Thoracic aorta endothelial cell (primary cell): ENCODE measurements around a stretch of chr14.

GRCh38 chr14:63598980-63599713, 42.5 kb downstream of the WDR89 start:
- CAGE, long polyA plus RNA = no peak

GRCh38 chr14:63686475-63686811, 41.4 kb downstream of the SGPP1 start:
- CAGE, long polyA plus RNA = no peak

DNA sequence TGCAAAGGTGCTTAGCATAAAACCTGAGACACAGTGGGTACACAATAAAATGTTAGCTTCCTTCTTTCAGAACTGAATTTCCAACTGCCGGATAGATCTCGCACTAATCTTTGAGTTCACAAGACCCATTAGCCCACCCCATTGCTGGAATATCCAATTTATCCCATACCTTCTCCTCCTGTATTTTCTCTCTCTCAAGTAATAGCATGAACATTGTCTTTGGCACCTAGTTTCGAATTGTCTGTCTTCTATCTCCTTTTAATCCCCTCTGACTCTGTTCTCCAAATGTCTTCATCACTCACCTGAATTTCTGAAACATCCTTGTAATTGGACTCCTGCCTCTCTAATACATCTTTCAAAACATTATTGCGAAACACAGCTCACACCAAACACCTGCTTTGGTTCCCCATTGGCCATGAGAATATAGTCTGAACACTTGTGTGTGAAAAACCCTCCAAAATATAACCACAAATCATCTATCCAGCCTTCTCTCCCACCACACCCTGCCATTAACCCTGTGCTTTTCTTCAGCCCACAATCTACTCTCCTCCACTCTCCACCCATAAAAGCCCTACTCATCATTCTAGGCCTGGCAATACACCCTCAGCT, 17.0 kb downstream of the SYNE2 start:
- CAGE, long polyA plus RNA = no peak

DNA sequence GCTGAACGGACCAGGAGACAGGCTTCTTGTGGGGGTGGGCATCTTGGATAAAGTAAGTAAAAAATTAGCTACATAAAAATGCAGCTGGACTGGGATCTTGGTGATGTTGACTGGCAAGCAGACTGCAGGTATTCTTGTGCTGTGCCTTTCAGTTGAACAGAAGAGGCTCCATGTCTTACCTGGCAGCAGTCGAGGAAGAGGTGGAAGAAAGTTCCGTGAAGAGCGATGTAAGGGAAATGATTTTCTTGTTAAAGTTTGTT, 195.6 kb downstream of the ESR2 start:
- CAGE, long polyA plus RNA = no peak

- CAGE, long polyA plus RNA = no peak
These were observed 183.9 kb downstream of the ESR2 start for GRCh38 chr14:64110229-64110657.

GRCh38 chr14:64337660-64338861, 43.9 kb upstream of the ESR2 start:
- CAGE, long polyA plus RNA = no peak

GRCh38 chr14:64391365-64391842, 3.3 kb downstream of the MTHFD1 start:
- CAGE, long polyA plus RNA = no peak

DNA sequence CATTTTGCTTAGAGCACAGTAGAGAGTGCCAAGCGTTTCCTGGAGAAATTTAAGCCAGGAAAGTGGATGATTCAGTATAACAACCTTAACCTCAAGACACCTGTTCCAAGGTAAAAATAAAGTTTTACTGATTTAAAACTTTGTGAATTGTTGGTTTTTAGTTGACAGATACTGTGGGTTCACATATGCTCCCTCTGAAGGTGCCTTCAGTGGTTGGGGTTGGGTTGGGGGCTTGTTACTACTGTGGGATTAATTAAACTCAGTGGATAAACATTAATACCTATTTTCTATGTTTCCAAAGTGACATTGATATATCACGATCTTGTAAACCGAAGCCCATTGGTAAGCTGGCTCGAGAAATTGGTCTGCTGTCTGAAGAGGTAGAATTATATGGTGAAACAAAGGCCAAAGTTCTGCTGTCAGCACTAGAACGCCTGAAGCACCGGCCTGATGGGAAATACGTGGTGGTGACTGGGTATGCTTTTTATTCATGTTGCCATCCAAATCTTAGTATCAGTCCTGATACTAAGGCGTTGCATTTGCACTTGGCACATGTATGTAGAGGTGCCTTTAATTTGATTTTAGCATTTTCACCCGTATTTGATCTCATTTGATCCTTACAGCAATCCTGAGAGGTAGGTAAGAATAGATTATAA, 37.7 kb downstream of the MTHFD1 start:
- CAGE, long polyA plus RNA = no peak

- CAGE, long polyA plus RNA = no peak
These were observed 1.9 kb downstream of the ZBTB25 start for GRCh38 chr14:64501509-64502272.

DNA sequence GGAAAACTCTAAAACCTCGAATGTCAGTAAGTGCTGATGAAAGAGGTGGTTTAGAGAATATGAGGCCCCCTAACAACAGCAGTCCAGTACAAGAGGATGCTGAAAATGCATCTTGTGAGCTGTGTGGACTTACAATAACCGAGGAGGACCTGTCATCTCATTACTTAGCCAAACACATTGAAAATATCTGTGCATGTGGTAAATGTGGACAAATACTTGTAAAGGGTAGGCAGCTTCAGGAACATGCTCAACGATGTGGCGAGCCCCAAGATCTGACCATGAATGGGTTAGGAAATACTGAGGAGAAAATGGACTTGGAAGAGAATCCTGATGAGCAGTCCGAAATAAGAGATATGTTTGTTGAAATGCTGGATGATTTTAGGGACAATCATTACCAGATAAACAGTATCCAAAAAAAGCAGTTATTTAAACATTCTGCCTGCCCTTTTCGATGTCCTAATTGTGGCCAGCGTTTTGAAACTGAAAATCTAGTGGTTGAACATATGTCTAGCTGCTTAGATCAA, 17.8 kb upstream of the HSPA2 start:
- CAGE, long polyA plus RNA = no peak

GRCh38 chr14:64524917-64525804, 15.4 kb upstream of the HSPA2 start:
- CAGE, long polyA plus RNA = no peak

- CAGE, long polyA plus RNA = no peak
These were observed 55.7 kb upstream of the PLEKHG3 start for GRCh38 chr14:64648524-64648933.

GRCh38 chr14:64654203-64654958, 49.8 kb upstream of the PLEKHG3 start:
- CAGE, long polyA plus RNA = no peak

GRCh38 chr14:64948255-64948798, 5.8 kb upstream of the GPX2 start:
- CAGE, long polyA plus RNA = no peak

- CAGE, long polyA plus RNA = no peak
These were observed 2.1 kb downstream of the RAB15 start for GRCh38 chr14:64970107-64970458.

DNA sequence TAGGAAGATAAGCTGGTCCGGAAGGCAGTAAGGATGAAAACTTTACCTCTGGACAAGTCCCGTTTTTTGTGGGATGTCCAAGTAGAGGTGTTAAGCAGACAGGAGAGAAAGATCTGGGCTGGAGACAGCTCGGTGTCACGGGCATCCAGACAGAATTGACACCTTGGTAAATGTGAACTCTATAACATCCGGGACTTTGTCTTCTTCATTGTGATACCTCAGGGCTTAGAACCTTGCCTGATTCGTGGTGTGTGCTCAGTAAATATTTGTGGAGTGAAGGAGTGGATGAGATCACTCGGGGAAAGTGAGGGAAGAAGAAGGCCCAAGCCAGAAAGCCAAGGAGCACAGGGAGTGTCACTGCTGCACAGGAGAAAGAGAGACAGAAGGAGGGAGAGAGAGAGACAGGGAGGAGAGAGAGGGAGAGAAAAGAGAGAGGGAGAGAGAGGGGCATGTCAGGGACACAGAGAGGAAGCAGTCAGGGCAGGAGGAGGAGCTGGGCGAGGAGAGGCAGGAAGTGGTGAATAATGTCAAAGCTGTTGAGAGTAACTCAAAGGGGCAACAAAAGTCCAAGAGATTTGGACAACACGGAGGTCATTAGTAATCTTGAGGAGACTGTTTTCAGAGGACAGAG, 141.5 kb upstream of the MAX start:
- CAGE, long polyA plus RNA = no peak

DNA sequence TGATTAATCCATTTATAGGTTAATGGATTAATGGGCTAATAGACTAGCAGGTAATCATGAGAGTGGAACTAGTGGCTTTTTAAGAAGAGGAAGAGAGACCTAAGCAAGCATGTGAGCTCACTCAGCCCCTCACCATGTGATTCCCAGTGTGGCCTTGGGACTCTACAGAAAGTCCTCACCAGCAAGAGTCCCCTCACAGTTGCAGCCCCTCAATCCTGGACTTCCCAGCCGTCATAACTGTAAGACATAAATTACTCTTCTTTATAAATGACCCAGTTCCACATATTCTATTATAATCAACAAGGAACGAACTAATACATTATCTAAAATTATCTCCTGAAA, 60.7 kb upstream of the FUT8 start:
- CAGE, long polyA plus RNA = no peak

- CAGE, long polyA plus RNA = no peak
These were observed 53.9 kb upstream of the CCDC196 start for GRCh38 chr14:66432221-66432674.

DNA sequence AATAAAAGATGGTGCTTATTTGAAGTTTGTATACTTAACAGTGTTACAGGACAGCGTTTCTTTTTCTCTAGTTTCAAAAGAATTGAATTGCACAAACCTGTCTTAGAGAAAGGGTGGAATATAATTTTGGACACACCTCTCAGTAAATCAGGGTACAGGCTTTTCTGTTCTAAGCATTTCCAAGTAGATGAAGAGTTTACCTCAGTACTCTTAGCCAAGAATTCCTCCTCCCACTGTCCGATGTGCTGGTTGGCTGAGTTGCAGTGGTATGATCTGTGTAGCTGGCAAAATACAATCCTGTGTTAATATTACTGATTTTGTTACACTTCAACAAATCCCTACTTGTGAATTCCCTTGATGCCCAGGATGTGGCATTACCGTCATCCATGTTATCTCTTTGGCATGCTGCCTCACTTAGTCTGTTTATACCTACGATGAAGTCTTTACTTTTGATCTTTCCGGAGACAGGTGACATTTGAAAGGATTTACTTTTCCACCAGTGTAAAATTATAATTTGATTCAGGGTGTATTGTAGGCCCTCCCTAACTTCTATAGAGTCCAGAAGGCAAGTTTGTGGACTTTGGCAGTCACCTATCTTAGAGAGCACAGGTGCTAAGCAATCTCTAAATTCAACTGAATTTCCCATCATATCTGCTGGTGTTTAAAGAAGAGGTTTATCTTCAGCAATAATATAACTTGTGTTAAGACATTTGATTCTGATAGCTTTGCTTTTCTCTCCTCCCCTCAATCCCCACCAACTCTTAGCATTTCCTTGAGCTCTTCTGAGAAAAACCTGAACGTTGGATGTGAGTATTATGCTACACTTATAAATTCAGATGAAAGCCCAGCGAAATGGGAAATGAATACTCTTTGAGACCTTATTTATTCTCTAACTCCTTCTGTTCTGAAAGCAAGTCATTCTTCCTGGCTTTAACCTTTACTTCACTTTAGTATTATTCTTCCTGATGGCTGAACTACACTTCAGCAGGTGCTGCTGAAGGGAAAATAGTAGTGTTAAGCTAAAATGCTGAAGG, 10.2 kb downstream of the CCDC196 start:
- CAGE, long polyA plus RNA = no peak

DNA sequence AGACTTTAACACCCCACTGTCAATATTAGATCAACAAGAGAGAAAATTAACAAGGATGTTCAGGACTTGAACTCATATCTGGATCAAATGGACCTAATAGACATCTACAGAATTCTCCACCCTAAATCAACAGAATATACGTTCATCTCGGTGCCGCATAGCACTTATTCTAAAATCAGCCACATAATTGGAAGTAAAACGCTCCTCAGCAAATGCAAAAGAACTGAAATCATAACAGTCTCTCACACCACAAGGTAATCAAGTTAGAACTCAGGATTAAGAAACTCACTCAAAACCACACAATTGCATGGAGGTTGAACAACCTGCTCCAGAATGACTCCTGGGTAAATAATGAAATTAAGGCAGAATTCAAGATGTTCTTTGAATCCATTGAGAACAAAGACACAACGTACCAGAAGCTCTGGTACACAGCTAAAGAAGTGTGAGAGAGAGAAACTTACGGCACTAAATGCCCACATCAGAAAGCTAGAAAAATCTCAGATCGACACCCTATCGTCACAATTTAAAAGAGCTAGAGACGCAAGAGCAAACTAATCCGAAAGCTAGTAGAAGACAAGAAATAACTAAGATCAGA, 196.4 kb downstream of the GPHN start:
- CAGE, long polyA plus RNA = no peak